HTR-8/SVneo (cell line): ENCODE results near the genes ERCC6L, DMRTC1B, FAM236A and PABPC1L2A.

GRCh38 chrX:71997189-71997731, 86.6 kb downstream of the NHSL2 start:
- RRBS: no CpG with 5 or more reads among the region's 7 CpGs

- RRBS: no CpG with 5 or more reads among the region's 10 CpGs
Measured at GRCh38 chrX:72004168-72004622, 93.5 kb downstream of the NHSL2 start.

DNA sequence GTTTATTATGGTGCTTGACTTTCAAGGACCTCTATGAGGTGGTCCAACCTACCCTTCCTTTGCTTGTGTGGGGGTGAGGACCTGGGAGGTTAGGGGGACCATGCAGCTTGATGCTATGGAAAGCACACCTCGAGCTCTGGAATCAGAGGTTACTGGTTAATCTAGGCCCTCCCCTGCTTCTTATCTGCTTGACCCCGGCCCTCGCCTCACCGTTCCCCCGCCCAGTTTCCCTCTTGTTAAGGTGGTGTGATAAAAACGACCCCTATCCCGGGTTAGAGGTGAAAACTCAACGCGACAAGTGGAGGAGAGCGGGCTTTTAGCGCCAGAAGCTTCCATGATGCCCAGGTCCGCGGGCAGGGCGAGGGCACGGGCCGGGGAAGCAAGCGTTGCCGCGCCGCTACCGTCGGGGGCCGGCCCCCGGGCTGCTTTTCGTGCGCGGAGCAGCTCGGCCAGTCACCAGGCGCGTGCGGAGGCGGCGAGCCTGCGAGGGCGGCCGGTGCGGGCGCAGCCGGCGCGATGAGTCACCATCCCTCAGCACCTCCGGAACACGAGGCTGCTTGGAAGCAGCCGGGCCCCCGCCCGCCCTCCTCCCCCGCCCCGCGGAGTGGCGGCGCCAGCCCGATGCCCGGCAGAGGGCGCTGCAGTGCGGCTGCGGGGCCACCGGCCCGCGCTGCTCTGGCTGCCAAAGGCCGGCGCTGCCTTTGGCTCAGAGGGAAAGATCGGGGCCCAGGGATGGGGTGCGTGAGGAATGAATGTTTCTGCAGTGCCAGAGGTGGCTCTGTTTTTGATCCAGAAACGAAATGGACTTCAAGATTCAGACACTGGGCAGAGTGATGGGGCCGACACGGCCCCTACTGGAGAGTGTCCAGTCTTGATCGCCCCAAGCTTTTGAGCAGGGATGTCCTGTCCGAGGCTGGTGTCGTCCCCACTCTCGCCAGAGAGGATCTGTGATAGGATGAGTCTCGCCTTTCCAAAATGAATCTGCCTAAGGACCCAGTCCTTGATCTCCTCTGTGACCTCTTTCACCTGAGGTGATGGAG, 107.8 kb downstream of the NHSL2 start:
- RRBS: 4% methylated on average over 47 of the region's 71 CpGs

GRCh38 chrX:72020185-72020549, 109.5 kb downstream of the NHSL2 start:
- RRBS: no CpG with 5 or more reads among the region's 3 CpGs

- RRBS: no CpG with 5 or more reads among the region's 7 CpGs
Measured at GRCh38 chrX:72168734-72169581, 12.6 kb upstream of the PIN4 start.

GRCh38 chrX:72238400-72239564, at the start of gene ERCC6L:
Gene ERCC6L (minus strand): TSS chrX:72239027.
- RRBS: 2% methylated on average over 22 of the region's 73 CpGs

DNA sequence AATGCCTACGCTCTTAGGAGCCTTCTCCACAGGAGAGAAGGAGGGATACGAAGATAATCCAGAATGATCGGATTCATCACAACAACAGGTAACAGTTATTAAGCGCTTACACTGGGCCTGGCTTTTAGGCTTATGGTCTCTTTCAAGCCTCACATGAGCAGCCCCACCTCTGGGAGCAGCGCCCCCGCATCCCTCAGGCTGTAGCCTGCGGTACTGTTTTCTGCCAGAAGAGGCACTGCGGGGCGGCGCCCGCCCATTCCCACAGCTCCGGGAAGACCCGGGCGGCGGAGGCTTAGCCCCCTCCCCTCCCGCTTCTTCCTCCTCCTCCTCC, at the start of gene DMRTC1B:
TSS of gene DMRTC1B (plus strand) at position 256 of the 331 bp plus-strand sequence.
- RRBS: no CpG with 5 or more reads among the region's 16 CpGs

GRCh38 chrX:72938151-72938513, at the start of gene FAM236A:
Gene FAM236A (plus strand): TSS chrX:72938206.
- RRBS: no CpG with 5 or more reads among the region's 9 CpGs

- RRBS: no CpG with 5 or more reads among the region's 27 CpGs
Measured at GRCh38 chrX:73079367-73079582, at the start of gene PABPC1L2A. Gene PABPC1L2A (minus strand): TSS chrX:73079512.

DNA sequence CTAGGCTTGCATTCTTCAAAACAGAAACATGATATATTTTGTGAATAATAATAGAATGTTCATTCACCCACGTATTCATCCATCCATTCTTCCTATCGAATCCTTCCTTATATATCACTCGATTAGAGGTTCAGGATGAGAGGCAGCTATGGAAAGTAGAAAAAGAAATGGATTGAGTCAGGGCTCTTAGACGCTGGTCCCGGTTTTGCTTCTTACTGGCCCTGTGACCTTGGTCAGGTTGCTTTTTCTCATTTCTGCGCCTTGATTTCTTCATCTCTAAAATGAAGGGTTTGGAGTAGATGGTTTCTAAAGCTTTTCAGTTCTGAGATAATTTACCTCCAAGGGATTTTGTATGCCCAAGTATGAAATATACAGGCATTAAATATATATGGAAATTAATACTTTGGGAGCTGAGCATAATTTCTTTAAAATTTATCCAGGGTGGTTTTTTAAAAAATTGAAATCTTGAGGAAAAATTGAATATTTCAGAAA, 1.0 kb downstream of the CHIC1 start:
- RRBS: no CpG with 5 or more reads among the region's 6 CpGs

DNA sequence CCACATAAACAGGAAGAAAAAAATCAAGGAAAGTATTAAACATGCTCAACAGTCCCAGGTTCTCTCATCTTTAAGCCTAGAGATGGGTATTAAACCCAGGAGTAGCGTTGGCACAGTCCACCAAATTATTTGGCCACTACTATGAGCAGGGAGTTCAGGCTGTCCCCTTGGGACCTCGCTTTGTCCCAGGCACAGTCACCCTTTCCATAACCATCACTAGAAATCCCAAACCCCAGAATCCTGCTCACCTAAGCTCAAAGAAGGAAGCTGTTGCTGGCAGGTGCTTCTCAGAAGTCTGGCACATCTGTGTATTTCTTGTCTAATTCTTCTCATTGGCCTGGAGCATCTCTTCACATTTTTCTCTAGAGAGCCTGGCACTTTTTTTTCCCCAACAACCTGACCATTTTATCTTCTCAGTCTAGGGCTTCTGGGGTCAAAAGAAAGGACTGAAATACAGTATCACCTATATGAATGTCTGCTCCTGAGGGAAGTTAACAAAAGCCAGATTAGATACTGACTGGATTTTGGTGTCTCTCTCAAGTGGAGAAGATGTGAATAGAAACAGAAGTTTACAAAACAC, 263.0 kb downstream of the CHIC1 start:
- RRBS: no CpG with 5 or more reads among the region's 2 CpGs

DNA sequence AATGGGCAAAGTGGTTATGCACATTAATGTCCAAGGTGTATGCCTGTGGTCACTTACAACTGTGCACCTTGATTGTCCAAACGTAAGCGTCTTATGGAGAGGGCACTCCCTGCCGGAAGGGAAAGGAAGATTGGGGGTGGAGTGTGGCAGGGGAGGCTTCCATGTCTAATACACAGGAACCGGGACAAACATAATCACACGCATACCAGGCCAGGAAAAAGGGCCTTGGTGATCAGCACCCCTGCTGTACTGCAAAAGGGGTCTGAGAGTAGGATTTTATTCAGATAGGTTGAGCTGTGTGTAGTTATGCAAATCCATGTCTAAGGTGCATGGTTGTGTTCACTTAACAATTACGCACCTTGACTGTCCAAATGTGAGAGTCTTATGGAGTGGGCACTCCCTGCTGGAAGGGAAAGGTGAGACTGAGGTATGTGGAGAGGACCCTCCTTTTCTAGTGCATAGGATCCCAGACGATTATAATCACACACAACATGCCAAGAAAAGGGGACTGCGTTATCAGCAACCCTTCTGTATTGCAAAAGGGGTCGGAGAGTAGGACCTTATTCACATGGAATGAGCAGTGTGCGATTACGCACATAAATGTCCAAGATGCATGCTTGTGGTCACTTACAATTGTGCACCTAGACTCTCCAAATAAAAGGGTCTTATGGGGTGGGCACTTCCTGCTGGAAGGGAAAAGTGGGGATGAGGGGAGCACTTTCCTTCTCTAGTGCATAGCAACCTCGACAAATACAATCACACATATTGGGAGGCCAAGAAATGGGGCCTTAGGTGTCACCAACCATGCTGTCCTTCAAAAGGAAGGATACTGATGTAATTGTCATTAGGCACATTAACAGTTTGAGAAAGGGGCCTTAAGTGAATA, 283.2 kb downstream of the CHIC1 start:
- RRBS: 57% methylated on average over 2 of the region's 12 CpGs

GRCh38 chrX:73848954-73850049, 286.3 kb downstream of the CHIC1 start:
- RRBS: no CpG with 5 or more reads among the region's 13 CpGs

DNA sequence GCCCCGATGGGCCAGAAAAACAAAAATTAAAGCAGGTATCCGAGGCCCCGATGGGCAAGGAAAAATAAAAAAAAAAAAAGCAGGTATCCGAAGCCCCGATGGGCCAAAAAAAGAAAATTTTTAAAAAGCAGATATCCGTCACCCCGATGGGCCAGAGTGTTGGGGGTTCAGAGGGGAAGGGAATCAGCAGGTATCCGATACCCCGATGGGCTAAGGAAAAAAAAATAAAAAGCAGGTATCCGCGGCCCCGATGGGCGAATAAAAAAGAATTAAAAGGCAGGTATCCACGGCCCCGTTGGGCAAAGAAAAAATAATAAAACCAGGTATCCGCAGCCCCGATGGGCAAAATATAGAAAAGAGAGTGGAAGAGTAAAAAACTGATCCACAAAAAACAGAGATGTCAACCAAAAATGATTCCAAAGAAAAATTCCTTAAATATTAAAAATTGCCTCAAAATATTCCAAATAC, 289.1 kb downstream of the CHIC1 start:
- RRBS: no CpG with 5 or more reads among the region's 17 CpGs

DNA sequence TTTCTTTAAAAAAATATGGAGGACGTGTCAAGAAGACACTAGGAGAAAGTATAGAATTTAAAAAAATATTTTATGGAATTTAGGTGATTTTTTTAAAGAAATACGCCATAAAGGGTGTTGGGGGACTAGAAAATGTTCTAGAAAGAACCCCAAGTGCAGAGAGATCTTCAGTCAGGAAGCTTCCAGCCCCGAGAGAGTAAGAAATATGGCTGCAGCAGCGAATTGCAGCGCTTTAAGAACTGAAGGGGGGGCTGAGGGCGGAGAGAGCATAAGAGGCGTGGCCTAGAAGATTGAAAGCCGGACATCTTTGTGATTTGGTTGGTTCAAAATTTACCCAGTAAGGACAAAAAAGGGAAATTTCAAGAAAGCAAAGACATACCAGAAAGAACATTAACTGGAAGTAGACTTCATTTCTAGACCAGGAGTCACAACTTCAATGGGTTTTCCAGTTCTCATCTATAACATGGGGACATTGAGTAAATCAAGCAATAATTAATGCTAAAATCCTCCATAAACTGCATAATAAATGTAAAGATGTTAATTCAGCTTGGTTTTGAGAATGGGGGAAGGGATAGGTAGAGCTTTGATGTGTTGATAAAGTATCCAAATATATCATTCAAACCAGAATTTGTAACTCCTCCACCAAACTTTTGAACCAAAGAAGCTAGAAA, 289.6 kb downstream of the CHIC1 start:
- RRBS: no CpG with 5 or more reads among the region's 8 CpGs

DNA sequence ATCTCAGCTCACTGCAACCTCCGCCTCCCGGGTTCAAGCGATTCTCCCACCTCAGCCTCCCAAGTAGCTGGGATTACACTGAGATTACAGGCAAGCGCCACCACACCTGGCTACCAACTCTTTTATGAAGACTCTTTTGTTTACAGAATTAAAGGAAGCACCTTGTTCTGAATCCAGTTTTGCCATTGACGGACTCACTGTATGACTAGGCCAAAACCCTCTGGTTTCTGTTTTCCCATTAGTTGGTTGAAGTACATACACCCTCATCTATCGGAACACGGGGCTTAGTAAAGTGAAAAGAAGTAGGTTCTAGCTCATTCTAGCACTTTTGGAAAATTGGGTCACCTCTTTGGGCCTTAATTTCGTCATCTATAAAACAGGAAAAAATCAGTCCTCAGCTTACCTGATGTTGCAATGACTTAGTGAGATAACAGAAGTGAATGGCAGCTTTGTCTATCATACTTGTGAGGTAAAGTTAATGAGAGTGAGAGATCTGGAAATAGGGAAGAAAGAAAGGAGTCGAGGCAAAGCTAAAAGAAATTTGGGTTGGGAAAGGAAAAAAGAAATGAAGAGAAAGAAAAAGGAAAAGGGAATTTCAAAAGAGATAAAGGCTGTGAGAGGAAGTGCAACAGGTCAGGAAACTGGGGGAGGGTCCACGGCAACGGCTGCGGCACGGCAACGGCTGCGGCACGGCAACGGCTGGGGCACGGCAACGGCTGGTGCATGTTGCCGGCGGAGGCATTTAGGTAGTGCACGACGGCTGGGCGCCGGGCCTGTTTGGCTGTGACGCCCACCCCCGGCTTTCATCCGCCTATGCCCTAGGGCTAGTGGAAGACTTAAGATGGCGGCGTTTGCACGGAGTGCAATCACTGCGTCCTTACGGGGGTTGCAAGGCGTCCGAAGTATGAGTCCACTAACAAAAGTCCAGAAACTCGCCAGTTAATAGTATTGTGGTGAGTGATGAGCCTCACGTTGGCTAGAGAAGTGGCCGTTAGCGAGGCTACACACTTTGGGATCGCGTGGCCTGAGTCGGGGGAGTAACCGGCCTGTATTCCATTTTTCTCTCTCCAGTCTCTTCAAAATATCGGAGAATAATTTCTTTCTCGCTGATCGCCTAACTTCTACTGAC, 360.1 kb upstream of the ZCCHC13 start:
- RRBS: 0% methylated on average over 4 of the region's 46 CpGs

- RRBS: no CpG with 5 or more reads among the region's 24 CpGs
Measured at GRCh38 chrX:74161349-74162387, 142.3 kb upstream of the ZCCHC13 start.

- RRBS: no CpG with 5 or more reads among the region's 19 CpGs
Measured at GRCh38 chrX:74259438-74260845, 44.0 kb upstream of the ZCCHC13 start.

GRCh38 chrX:74608342-74608979, 6.0 kb downstream of the RLIM start:
- RRBS: no CpG with 5 or more reads among the region's 6 CpGs